ENCODE measurements around a stretch of chr17.

GRCh38 chr17:8929113-8929584 is 36.4 kb downstream of the PIK3R5 start:
- PRO-cap = no peak
- RAMPAGE, long total RNA, 4 experiments = no peak in any of the 4 experiments

DNA sequence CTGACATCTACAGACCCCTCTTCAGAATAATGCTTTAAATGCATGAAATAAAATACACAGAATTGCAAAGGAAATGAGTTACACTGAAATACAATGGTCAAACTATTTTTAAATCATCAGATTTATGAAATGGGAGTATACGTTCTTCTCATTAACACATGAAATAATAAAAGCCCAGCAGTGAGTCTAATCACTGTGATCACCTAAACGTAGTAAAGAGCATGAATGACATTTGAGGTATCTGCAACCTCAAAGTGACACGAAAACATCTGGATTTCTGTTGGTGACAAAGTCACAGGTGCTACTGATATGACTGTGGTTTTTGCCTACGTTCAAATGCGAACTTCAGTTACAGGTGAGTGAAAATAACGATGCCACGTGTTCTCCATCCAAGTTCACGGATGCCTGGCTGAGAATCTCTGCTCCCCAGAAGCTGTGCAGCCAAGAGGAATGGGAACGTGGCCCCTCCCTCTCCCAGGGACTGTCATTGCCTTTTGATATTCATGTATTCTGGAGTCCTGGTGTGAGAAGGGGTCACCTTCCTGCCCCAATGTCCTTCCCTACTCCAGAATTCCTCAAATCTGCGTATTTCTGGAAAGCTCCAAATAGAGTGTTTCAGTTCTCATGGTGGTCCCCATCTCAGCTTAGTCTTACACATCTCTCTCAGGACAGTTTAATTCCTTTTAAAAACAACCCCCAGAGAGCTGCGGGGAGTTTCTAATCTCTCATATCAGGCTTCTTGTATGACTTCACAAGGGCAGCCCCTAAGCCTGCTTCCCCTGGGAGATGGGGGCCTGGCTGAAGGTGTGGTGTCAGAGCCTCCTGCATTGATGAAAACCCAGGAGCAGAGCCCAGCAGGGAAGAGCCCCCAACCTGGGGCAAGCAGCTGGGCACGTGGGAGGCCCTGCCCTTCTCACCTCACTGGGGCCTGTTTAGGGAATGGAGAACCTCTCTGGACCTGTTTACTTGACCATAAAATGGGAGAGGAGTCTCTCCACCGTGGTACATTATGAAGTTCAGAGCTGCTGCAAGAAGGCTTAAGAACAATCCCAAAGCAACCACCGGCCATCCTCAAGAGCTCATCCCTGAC is 25.8 kb downstream of the PIK3R5 start:
- PRO-cap = no peak
- RAMPAGE, long total RNA, 4 experiments = no peak in any of the 4 experiments

DNA sequence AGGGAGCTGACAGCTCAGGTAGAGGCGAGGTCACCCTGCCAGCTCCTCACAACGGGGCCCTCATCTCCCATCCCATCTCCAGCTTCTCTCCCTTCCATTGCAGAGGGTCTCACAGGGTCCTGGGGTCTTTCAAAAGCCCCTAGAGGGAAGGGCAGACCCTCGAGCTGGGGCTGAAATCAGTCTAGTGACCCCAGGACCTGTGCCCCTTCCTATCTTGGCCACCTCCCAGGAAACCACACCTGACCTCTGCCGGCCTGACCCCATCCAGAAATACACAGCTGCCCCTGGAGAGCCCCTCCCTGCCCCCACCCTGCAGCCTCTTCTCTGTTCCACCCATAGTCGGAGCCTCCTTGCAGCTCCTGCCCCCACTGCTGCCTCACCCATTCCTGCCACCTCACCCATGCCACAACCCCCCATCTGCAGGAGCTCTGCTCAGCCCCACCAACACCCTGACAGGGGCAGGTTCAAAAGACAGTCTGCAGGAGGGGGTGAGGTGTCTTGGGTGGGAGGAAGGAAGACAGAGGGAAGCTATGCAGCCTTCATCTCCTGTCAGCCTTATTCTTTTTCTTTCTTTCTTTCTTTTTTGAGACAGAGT is 23.4 kb downstream of the PIK3R5 start:
- PRO-cap = no peak
- RAMPAGE, long total RNA, 4 experiments = no peak in any of the 4 experiments

GRCh38 chr17:9057329-9057798 is 36.1 kb downstream of the NTN1 start:
- PRO-cap = no peak
- RAMPAGE, long total RNA, 4 experiments = no peak in any of the 4 experiments

- PRO-cap = no peak
- RAMPAGE, long total RNA, 4 experiments = no peak in any of the 4 experiments
Observed at GRCh38 chr17:9260821-9261146, 239.5 kb downstream of the NTN1 start.

DNA sequence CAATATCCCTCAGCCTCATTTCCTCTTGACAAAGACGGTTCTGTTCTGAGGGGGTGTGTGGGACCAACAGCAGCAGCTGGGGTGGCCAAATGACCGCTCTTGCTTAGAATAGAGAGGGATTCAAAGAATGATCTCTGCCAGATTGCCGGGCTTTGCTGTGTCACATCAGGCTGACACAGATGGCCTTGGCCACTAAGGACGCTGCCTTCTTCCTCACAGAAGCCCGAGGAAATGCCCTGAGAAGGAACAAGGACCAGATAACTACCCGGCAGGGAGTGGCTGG is 250.7 kb downstream of the NTN1 start:
- PRO-cap = no peak
- RAMPAGE, long total RNA, 4 experiments = no peak in any of the 4 experiments

GRCh38 chr17:9368598-9369193 is 206.9 kb downstream of the STX8 start:
- PRO-cap = no peak
- RAMPAGE, long total RNA, 4 experiments = no peak in any of the 4 experiments

GRCh38 chr17:9468487-9469006 is 107.1 kb downstream of the STX8 start:
- PRO-cap = no peak
- RAMPAGE, long total RNA, 4 experiments = no peak in any of the 4 experiments

DNA sequence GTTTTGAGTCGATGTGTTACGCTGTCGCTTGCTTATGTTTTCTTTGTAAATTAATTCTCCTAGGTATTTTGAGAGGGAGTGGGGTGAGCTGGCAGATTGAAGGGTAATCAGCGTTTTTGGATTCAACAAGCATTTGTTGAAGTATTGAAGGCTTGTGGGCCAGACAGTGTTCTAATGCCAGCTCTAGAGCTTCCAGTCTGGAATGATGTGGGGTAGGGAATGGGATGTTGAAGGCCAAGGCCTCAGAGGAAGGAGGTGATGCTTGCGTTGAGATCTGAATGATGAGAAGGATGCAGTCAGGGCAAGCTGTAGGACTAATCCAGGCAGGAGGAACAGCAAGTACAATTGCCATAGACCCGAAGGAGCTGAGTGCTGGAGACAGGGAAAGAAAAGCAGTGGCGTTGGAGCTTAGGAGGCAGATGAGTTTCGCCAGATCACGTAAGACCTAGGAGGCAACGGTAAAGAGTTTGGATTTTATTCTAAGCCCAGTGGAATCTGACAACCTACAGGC is 1.0 kb downstream of the USP43 start:
- PRO-cap = no peak
- RAMPAGE, long total RNA, 4 experiments = no peak in any of the 4 experiments

DNA sequence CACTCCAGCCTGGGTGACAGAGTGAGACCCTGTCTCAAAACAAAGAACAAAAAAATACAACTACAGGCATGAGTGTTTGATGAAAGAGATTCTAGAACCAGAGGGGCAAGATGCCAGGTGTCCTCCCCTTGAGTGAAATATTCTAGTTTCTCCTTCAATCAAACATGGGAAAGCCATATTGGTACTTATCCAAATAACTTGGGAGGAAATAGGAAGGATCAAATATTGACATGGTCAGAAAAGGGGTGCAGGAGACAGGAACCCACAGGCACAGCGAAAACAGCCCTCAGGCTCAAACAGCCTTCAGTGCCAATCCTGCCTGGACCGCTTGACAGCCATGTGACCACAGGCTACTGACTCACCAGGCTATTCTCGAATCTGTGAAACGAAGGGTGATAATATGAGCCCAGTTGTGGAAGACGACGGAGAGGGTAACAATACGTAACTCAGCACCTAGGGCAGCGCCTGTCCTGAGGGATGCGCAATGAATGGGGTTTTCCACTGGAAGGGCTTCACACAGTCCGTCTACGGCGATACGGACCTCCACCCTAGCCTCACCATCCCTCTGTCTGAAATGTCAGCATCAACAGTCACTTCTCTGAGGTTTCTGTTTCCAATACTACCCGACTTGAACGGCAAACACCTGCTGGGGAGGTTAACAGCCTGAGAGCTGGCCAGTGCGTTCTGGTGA is 117.3 kb upstream of the RCVRN start:
- PRO-cap = no peak
- RAMPAGE, long total RNA, 4 experiments = no peak in any of the 4 experiments

DNA sequence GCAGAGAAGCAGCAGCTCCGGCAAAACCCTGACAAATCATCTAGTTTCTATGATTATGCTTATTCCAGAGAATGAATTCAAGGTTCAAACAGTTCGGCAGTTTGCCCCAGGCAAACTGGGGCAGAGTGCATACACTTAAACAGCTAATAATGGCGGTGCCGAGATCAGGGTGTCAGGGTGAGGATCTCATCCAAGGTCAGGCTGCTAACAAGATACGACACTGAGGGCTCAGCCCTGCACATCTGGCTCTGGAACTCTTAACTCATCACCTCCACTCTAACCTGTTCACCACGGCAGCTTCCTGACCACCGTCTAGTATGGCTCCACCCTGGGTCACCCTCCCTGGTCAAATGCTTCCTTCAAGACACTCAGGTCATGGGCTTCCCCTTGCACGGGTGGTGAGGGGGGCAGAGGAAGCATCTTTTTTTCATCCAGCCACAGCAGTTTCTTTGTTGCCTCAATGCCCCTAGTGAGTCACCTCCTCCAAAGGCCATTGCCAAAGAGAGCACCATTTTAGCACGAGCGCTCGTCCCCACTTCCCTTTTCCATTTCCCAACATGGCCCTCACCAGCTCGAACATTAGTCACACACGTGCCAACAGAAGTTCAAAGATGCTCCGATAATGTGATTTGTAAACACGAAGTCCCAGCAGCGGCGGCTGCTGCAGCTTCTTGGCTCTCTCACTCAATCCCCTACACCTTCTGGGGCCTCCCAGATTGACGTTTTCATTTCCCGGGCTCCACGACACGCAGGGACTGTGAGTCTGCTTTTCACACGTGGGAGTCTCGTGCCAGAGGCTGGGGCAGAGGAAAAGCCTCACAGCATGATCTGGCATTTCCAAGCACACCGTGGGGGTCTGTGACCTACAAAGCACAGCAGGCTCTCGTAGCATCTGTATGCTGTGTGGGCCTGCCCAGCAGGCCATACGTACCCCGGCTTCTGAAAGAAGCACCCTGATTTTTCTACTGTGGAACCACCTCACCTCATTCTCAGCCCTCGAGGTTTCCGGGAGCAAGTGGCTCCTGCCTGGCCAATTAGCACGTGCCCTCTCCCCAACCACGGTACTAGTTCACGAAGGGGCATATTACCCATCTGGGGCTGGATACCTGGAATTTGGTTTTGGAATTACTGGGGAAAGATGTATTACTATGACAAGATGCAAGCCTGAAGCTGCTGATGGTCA is 134.6 kb downstream of the GAS7 start:
- PRO-cap = no peak
- RAMPAGE, long total RNA, 4 experiments = no peak in any of the 4 experiments

DNA sequence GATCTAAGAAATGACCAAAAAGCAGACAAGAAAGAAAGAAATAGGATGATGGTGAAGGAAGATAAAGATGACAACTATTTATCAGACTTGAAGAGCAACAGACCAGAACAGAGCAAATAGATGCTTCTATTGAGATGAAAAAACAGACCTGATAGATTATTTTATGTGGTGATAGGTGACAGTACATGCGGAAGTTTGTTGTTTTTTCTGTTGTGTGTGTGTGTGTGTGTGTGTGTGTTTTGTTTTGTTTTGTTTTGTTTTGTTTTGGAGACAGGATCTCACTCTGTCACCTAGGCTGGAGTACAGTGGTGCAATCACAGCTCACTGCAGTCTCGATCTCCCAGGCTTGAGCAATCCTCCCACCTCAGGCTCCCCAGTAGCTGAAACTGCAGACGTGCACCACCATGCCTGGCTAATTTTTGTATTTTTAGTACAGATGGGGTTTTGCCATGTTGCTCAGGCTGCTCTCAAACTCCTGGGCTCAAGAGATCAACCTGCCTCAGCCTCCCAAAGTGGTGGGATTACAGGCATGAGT is 120.5 kb downstream of the GAS7 start:
- PRO-cap = no peak
- RAMPAGE, long total RNA, 4 experiments = no peak in any of the 4 experiments

DNA sequence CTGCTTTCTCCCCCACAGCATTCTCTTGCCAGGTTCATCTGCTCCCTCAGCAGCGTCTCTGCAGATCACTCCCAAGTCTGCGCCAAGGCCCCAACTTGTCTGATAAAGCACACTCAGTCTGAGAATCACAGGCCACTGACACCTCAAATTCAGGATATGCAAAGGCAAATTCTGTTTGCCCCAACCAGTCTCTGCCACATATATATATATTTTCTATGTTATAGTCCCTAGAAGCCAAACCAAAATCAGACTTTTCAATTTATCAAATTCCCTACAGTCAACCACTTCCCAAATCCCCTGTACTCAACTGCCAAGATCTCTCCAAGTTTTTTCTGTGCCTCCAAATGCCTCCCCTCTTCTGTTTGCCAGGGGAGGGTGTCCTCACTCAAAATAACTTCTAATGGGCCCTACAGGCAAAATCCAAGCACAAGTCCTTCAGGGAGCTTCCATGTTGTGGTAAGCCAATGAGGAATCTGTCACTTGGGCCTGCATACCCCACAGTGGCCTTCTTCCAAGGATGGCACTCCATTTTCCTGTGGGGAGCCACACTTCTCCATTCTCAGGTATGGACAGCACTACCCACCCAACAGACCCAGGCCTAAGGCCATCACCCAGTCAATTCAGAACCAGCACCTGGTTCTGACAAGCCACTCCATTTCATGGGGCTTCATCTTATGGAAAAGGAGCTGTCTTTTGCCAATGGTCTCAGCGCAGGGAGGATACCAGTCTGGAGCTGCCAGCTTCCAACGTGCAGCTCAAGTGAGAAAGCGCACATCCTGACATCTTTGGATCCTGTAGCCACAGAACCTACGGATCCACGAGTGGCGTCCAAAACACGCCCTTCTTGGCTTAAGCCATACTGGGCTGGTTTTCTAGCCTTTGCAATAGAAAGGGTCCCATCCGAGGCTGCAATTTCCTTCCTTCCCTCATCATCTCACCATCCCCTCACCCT is 102.1 kb downstream of the GAS7 start:
- PRO-cap = no peak
- RAMPAGE, long total RNA, 4 experiments = no peak in any of the 4 experiments

DNA sequence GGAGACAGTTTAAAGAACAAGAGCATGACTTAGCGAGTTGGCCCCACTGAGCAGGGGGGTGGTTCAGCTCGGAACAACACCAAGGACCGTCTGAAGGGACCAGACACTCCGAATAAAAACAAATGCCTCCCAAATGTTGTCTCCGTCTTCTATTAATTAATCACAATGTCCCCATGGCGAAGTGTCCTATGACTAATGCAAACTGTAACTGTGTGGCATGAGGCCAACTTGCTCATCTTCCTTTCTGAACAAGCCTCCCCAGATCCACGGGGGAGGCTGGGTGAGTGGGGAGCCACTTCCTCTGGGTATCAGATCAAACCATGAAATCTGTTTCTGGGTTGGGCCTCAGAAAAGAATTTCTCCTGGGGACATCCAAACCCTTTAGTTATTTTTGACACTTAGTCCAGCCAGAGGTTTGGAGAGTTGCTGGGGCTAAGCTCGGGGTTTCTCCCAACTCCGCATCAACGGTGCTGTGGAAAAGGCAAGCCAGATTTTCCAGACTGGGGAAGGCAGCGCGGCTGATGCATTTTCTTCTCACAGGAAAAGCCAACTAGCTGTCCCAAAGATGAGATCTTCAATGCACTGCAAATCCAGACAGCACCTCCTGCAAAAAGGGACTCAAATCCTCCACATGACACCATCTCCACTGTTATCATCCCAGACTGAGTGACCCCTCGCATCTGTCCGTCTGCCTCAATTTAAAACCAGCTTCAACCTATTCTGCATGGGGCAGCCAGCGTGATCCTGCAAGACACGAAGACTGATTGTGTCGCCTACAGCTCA is 62.3 kb downstream of the GAS7 start:
- PRO-cap = no peak
- RAMPAGE, long total RNA, 4 experiments = no peak in any of the 4 experiments

GRCh38 chr17:10166617-10166963 is 31.8 kb downstream of the GAS7 start:
- PRO-cap = no peak
- RAMPAGE, long total RNA, 4 experiments = no peak in any of the 4 experiments

GRCh38 chr17:10210399-10210765 is 12.0 kb upstream of the GAS7 start:
- PRO-cap = no peak
- RAMPAGE, long total RNA, 4 experiments = no peak in any of the 4 experiments

- PRO-cap = no peak
- RAMPAGE, long total RNA, 4 experiments = no peak in any of the 4 experiments
Observed at GRCh38 chr17:10276543-10277154, 78.2 kb upstream of the GAS7 start.

DNA sequence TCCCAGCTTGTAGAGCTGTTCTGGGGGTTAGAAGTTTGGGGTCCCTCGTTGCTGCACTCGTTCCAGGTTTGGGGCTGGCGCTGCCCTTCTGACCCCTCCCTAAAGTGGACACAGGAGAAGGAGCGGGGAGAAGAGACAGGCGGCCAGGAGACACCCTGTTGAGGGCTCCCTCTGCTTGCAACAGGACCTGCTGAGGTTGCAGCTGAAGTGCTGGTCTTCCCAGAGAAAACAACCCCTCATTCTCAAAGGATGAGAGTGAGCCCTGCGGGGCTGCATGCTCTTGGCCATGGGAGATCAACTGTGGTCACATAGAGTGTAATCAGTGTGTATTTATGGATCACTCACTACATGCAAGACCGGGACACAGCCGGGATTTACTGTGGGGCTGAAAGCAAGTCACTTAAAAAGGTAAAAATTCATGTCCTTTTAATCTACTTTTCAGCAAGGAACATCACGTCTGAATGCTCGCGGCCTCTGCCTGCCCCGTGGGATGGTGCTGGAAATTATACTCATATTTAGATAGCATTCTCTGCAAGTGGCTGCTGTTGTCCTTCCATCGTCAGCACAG is 34.1 kb downstream of the MYH3 start:
- PRO-cap = no peak
- RAMPAGE, long total RNA, 4 experiments = no peak in any of the 4 experiments

DNA sequence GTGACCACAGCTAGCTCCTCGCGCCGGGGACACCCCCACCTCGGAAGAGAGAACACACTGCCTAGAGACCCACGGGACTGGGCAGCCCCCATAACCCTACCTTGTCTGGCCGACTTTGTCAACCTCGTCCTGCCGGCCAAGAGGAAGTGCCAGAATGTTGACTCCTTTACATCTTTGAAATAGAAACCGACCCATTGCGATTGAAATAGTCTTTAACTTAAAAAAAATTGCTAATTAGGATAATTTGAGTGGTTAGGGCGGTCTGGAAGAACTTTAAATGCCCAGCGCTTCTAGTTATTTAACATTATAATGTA is 403 bp downstream of the ADPRM start:
- PRO-cap = no peak
- RAMPAGE, long total RNA, 4 experiments = no peak in any of the 4 experiments

DNA sequence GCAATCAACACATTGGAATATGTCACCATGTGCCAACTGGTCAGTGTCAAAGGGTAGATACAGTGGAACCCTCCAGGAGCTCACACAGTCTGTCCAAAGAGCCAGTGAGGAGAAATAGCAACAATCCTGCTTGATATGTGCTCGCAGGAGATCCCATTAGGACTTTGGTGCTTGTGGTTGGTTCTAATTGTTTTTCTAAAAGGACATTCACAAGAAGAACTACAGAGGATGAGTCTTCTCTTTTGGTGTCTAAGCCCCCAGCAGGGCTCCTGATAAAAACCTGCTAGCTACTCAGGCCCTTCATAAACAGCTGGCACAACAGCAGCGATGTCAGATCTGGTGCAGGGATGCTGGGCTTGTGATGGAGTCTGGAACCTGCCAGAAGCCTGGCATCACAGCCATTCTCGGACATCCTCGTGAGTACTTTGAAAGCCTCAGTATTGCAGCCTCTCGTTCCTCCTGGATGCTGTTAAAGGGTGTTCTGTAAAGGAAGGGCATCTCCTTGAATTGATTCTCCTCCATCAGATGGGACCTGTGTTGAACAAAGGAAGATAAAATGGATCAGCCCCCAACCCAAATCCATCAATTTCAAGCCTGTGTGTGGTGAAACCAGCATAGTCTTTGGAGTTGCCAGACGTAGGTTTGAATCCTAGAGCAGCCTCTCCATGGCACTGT is 8.3 kb downstream of the TMEM238L start:
- PRO-cap = no peak
- RAMPAGE, long total RNA, 4 experiments = no peak in any of the 4 experiments